HL-60 (cell line): ENCODE measurements around the gene DISP1.

- RRBS, result no CpG with 5 or more reads among the region's 9 CpGs
Observed at GRCh38 chr1:220635305-220636130, 54.6 kb upstream of the C1orf115 start.

- RRBS, result no CpG with 5 or more reads among the region's 6 CpGs
Observed at GRCh38 chr1:220762017-220762410, 13.9 kb downstream of the MTARC2 start.

DNA sequence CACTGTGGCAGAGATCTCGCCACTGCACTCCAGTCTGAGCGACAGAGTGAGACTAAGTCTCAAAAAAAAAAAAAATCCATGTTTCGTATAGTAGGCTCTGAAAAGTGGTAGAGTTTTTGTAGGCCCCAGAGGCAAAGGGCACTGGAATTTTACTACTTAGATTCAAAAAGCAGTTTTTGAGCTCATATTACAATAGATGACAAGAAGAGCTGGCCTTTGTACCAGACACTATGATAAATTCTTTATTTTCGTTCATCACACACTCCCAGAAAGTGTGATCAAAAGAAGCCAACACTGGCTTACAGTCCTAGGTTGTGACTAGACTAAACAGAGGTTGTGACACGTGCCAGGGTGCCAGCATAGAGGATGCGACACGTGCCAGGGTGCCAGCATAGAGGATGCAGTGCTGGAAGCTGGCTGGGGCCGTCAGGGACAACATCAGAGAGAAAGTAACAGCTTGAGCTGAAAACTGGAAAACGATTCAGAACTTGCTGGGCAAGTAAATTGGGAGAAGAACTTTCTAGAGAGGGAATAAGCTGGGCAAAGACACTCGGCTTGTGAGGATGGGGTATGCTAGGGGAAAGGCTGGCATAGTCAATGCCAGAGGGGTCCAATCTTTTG is 2.1 kb downstream of the MTARC1 start:
- RRBS, result no CpG with 5 or more reads among the region's 10 CpGs

DNA sequence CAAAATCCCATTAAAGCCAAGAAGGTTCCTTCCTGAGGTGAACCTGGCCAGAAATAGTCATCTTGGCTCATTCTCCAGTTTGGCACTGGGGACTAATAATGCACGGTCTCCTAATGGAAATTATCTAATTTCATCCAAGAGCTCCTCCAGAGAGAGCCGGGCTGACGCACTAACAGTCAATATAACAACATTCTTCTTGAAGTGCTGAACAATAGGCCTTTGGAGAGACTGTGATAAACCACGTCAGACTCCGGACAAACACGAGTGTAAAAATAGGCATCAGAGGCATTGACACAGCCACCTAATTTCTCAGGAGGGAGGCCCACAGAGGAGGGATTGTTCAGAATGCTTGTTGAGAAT is 35.5 kb upstream of the HLX start:
- RRBS, result 98% methylated on average over 4 of the region's 6 CpGs

DNA sequence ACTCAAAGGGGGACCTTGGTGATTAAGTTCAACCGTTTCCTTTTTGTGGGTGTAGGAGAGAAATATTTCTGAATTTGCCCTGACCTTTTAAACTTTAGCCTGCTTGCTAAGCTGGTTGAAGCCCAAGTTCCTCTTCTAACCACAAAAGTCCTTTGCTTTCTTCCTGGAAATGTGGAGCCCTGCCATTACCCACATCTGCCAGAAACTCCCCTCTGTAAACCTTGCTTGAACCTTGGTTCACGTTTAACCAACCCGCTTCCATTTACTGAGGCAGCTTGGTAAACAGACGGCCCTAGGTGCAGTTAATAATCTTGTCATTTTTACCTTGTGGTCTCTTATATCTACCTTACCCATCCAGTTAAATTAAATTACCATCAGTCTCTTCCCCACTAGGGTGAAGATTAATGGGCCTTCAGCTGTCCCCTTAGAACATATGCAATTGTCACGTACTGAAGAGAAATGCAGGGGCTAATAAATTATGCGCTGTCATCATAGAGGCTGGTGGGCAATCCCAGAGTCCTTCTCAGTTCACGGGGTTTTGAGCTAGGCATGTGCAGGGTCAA is 35.7 kb downstream of the HLX start:
- RRBS, result no CpG with 5 or more reads among the region's 7 CpGs

GRCh38 chr1:221315105-221315630 is 426.7 kb downstream of the DUSP10 start:
- RRBS, result no CpG with 5 or more reads among the region's 3 CpGs

DNA sequence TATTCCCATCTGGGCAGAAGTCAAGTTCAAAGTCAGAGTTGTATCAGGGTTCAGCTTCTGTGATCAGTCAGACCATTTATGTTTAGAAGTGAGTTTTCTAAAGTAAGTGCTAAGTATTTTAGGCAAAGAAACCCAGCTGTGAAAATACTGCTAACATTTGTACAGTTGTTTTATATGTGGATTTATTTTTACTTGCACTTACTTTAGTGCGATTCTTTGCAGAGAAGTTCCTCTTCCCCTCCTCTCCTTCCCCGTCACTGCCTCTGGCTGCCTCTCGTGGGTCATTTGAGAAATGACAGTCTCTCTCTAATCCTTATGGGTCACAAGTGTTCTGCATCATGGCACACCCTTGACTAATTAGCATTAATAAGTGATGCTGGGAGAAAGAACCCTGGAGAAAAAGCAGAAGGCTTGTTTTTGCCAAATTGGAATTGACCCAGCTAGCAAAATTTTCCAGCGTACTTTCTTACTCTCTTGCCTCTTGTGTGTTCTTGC is 301.3 kb downstream of the DUSP10 start:
- RRBS, result no CpG with 5 or more reads among the region's 4 CpGs

- RRBS, result no CpG with 5 or more reads among the region's 1 CpG
Observed at GRCh38 chr1:221728045-221728593, 13.8 kb downstream of the DUSP10 start.

DNA sequence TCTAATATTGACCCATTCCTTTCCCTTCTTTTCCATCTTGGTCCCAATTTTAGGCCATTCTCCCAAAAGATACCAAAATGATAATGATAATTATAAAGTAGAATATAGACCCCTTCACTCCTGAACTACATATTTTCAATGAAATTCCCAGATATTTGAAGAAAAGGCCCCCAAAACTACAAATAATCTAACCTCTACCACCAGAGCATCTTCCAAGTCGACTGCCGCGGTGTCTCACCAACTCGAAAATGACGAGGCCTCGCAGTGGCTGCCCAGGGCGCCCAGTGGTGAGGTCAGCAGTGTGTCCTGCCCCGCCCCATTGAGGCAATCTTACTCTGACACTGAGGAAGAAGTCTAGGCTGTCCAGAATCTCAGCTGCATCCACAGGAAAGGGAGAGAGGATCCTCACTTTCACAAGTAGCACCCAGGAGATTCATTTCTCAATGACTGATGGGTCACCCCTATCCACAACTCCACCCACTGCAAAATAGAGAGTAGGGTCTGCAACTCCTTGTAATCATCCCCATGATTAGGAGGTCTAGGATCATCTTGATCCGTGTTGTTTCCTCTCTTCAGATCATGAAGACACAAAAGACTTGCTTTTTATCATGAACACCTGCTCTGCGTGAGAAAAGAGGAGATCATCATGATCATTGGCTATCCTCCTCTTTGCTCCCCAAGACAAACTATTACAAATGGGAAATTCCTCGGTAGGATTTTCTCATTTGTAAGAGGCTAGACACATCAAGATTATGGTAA is 5.1 kb downstream of the DUSP10 start:
- RRBS, result no CpG with 5 or more reads among the region's 11 CpGs

DNA sequence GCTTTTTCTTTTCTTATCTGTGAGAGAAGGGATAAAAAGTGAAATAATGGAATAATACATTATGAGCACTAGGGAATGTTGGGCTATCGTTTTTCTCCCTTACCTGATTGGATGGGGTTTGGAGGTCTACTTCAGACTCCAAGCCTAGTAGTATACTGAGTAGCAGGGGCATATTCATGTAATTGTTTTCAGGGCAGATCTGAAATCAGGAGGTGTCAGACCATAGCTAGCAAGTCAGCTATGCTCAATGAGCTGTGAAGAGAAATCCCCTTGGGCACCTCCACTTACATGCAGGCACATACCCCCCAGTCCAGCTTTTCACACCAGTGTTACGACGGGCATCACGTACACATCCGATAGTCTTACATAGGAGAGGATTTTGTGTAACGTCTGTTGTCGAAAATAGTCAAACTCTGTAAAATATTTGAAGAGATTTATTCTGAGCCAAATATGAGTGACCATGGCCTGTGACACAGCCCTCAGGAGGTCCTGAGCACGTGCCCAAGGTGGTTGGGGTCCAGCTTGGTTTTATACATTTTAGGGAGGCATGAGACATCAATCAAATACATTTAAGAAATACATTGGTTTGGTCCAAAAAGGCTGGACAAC is 1.9 kb upstream of the DUSP10 start:
- RRBS, result no CpG with 5 or more reads among the region's 8 CpGs

GRCh38 chr1:221826703-221827222 is 84.9 kb upstream of the DUSP10 start:
- RRBS, result no CpG with 5 or more reads among the region's 3 CpGs

DNA sequence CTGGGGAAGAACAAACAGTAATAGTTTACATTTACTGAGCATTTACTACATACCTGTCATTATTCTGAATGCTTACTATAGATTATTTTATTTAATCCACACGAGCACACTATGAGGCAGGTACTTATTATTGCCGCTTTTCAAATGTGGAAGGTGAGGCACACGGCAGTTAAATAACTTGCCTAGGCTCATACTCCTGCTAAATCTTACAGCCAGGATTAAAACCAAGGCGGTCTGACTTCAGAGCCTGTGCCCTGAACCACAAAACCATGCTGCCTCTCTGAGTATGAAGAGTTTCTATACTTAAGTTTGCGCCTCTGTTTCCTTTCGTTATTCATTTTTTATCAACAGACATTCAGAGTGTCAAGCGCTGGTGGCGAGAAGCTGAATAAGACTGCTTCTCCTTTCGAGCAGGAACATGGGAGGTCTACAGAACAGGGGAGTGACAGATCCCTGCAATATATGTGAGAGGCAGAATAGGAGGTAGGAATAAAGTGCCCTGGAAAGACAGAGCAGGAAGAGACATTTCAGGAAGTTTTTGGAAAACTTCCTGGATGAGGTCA is 96.0 kb upstream of the DUSP10 start:
- RRBS, result no CpG with 5 or more reads among the region's 9 CpGs

DNA sequence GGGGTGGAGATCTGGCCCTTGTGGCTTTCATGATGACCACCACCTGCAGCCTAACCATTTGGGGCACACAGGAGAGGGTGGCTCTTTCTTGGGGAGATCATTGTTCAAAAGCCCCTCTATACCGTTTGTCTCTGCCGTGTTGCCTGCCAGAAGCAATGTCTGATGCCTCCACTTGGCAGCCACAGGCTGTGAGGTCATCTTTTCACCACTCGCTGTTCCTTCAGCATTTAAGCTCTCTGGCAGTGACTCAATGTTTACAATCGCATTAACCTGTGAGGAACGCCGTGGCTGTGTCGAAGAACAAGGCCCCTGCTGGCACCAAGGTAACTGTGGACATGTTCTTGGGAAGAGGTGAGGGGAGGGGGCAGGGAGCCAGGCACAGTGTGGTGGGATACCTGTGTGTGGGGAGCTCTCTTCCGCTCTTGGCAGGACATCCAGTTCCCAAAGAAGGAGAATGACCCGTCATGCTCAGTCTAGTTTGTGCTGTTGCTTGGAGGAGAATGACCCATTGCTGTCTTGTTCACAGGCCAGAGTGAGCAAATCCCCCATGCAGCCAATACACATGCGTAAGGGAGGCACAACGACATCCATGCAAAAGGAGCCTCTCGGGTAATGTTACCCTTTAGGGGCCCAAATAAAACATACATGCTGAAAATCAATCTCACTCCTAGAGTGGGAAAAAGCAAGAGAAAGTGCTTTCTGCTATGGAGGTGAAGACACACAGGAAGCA is 104.1 kb upstream of the DUSP10 start:
- RRBS, result no CpG with 5 or more reads among the region's 12 CpGs

DNA sequence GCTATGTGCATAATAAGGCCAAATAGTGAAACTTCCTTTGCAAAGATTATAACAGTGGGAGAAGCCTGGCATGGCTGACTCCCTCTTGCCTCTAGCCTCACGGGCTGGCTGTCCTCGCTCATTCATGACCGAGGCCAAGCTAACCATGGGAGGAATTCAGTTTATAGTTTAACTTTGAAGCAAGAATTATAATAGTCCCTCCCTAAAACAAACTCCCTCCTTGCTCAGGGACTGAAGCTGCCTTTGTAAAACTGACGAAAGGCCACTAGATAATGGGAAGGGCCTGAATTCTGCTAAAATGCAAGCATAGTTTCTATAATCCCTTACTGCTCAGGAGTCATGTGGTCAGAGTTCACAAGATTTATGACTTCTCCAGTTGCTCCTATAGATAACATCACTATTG is 26.7 kb downstream of the HHIPL2 start:
- RRBS, result no CpG with 5 or more reads among the region's 4 CpGs

DNA sequence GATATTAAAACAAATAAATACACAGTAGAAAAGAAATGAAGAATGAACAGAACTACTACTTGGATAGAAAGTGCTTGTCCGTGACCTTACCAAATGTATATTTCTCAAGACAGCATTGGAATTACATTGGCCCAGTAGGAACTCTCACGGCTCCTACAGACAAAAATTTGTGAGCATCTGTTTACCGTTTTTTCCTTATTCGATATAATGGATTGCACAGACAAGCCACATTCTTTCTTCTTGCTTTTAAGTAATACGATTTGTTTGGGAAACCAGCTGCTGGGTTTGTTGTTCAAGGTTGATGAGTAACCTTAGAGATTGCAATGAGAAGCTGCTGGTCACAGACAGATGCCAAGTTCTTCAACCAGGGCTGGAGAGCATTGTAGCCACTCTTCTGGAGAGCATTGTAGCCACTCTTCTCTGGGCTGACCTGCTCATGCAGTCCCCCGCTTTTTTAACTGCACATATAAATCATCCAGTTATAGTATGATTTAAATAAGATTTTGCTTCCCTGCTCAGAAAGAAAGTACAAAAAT is 1.4 kb upstream of the MIA3 start:
- RRBS, result no CpG with 5 or more reads among the region's 6 CpGs

DNA sequence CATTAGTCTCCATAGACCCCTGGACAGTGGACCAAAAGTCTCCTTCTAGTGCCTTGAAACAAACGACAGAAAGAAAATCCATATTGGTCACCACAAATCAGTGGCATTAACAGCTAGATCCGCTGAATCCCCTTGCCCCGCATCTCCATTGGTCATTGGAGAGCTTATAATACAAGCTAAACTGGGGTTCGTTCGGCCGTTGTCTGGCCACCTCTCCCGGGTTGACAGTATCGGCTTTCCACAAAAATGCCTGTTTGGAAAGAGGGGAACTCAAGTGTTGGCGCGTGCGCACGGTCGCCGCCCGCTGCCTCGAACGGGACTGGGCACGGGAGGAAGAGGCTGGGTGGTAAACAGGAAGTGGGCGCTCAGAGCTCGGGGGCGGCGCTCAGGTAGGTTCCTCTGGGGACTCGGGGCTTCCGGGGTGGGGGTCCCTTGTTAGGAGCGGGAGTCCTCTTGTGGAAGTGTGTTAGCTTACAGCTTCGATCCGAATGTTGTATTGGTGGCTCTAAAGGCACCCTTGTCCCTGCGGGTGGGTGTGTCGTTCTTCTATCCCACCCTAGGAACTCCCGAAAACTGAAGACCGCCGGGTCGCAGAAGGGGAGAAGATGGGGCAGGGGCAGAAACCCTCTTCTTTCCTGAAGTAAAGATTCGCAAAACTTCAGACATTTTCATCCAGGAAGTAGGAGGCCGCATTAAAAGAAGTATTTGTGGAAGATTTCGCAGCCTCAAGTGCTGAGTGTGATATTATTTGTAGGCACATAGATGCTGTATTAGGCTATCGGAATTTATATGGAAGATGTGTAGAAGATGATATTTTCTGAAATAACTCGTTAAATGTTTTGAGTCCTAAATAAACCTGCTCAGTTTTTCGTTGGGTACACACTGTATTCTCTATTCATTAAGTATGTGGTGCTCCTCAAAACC is 926 bp downstream of the BROX start:
- RRBS, result no CpG with 5 or more reads among the region's 39 CpGs

DNA sequence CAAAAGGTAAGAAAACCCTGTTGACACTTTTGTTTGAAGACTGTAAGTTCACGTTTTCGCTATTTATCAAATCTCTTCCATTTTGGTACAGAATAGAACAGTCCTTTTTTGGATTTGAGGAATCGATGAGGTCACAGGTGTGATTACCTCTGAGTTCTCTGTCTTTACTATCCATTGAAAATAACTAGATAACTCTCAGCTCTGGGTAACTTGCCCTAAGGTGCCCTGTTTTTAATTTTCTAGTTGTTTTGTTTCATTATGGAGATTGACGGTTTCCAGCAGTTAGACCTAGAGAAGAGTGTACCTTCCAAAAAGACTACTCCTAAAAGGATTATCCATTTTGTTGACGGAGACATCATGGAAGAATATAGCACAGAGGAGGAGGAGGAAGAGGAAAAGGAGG is 9.3 kb downstream of the FAM177B start:
- RRBS, result no CpG with 5 or more reads among the region's 5 CpGs

- RRBS, result 4% methylated on average over 30 of the region's 81 CpGs
Observed at GRCh38 chr1:222814287-222815645, at the start of gene DISP1. Gene DISP1, plus strand, starts transcription at chr1:222815039.

- RRBS, result no CpG with 5 or more reads among the region's 12 CpGs
Observed at GRCh38 chr1:223031404-223032134, 111.5 kb downstream of the TLR5 start.